Neural progenitor cell (in vitro differentiated cells): Measurements from ENCODE around the genes SNRNP48 and SLC35B3.

GRCh38 chr6:7314863-7316051, 2.3 kb upstream of the SSR1 start:
- RAMPAGE, long total RNA: no peak

DNA sequence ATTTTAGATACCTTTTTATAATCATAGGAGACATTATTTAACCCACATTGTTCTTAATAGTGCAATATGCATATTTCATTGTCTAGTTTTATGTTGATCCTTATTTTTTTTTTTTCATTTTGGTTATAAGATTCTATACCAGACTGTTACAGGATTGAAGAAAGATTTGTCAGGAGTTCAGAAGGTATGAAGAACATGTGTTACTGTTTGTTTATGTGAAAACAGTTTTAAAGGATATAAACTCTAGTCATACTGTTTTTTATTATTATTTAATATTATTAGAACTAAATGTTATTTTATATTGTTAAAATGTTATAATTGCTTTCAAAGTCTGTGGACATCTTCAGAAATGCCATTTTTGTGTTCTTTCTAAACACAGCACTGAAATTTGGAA, 23.1 kb downstream of the RIOK1 start:
- RAMPAGE, long total RNA: no peak

GRCh38 chr6:7445612-7446535, 56.3 kb downstream of the RIOK1 start:
- RAMPAGE, long total RNA: no peak

- RAMPAGE, long total RNA: no peak
Observed at GRCh38 chr6:7589825-7590906, at the start of gene SNRNP48. TSS of gene SNRNP48 (plus strand) at chr6:7590198.

GRCh38 chr6:7628628-7628849, 38.5 kb downstream of the SNRNP48 start:
- RAMPAGE, long total RNA: no peak

DNA sequence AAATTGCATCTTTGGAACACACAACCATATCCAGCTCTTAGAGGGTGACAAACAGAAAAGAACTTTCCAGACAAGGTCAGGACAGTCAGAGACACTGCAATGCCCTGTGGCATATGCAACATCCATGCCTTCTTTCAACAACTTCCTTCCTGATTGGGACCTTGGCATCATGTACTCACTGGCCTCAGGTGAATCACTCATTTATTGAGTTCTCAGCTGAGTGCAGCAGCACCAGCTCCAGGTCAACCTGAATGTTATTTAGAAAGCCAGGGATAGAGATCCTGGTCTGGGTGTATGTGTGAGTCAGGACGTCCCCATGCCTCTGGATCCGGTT, 54.3 kb downstream of the SNRNP48 start:
- RAMPAGE, long total RNA: no peak

DNA sequence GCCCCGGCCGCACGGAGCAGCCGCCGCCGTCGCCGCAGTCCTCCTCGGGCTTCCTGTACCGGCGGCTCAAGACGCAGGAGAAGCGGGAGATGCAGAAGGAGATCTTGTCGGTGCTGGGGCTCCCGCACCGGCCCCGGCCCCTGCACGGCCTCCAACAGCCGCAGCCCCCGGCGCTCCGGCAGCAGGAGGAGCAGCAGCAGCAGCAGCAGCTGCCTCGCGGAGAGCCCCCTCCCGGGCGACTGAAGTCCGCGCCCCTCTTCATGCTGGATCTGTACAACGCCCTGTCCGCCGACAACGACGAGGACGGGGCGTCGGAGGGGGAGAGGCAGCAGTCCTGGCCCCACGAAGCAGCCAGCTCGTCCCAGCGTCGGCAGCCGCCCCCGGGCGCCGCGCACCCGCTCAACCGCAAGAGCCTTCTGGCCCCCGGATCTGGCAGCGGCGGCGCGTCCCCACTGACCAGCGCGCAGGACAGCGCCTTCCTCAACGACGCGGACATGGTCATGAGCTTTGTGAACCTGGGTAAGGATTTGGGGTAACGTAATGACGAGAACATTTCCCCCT, 1.3 kb downstream of the BMP6 start:
- RAMPAGE, long total RNA: no peak

DNA sequence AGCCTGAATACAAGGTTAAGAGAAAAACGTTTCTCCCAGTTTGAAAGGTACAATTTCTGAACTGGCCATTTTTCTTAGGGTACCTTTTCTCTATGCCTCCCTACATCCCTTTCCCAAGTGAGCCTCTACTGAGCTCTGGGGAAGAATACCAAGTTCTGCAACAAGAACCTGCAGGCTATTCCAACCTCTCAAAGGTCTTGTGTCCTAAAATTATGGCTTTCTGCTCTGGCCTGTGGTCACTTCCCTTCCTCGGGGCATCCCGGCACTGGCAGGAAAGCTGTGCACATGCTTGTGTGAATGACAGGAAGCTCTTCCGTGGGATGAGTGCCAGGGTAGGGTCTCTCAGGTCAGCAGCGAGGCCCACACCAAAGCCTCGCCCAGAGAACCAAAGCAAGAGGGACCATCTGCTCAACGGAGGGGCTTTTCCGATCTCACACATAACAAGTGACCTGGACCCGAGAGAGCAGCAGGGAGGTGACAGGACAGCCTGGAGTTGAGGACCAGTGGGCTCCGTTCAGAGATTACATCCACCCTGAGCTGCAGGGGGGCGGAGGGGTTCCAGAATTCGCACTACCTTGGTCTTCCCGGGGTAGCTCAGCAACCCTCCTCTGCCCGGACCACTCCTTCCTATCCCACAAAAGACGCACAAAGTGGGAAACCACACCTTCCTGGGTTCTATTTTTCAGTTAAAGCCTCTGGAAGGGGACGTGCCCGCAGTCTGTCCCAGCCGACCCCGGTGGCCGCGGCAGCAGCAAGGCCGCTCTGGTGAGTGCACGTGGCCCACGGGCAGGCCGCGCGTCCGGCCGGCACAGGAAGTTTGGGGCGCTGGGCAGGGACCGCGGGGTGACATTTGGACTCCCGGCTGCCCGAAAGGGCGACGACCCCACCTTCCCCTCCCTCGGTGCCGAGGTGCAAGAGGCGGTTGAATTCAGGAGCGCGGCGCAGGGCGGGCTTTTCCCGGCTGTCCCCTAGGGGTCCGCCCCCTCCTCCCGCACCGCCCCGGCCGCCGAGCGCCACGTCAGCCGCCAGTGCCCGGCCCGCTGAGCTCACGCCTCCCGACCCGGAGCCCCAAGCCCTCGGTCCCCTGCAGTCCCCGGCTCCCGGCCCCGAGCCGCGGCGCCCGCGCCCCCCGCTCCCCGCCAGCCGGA, 1.1 kb downstream of the TXNDC5 start:
- RAMPAGE, long total RNA: no peak

- RAMPAGE, long total RNA: no peak
Observed at GRCh38 chr6:8064870-8065416, 754 bp upstream of the BLOC1S5 start.

DNA sequence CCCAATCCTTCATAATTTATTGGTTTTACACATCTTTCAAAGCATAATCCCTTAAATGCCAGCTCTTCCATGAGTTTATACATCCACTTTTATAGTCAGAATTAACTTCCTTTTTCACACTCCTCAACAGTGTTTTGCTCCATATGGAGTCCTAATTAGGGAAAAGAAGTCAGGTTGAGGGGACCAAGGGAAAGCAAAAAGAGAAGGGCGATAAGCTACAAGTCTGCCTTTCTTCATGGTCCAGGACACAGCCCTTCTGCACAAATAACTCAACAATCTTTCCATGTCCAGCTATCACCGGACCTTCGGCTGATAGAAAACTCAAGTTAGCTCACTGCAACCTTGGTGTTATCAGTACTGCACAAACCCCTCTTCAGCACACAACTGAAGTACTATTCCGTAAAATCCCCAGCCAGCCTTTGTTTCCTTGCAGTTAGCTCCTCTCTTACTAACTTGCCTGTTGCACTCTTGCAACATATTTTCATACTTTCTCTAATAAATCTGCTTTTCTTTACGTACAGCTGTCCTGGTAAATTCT, 2.0 kb downstream of the EEF1E1 start:
- RAMPAGE, long total RNA: no peak

- RAMPAGE, long total RNA: no peak
Observed at GRCh38 chr6:8107981-8108696, 5.8 kb upstream of the EEF1E1 start.

- RAMPAGE, long total RNA: no peak
Observed at GRCh38 chr6:8434582-8435730, at the start of gene SLC35B3. TSS of gene SLC35B3 (minus strand) at chr6:8435545.

DNA sequence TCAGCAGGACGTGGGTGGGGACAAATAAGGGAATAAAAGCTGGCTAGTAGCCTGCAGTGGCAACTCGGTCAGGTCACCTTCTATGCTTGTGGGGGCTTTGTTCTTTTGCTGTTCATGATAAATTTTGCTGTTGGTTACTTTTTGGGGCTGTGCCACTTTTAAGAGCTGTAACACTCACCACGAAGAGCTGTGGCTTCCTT, 209.3 kb upstream of the SLC35B3 start:
- RAMPAGE, long total RNA: no peak

GRCh38 chr6:8906681-8907264, 471.4 kb upstream of the SLC35B3 start:
- RAMPAGE, long total RNA: no peak

DNA sequence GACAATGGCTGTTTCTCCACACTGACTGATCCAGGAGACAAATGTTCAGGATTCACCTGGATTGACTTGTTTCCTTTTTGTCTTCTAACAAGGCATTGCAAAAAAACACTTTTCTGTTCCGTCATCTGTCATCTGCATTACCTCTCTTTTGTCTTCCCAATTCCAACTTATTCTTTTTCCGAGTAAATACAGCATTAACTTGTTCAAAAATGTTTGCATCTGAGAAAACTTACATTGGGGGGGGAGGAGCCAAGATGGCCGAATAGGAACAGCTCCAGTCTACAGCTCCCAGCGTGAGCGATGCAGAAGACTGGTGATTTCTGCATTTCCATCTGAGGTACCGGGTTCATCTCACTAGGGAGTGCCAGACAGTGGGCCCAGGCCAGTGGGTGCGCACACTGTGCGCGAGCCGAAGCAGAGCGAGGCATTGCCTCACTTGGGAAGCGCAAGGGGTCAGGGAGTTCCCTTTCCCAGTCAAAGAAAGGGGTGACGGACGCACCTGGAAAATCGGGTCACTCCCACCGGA, 604.3 kb downstream of the TFAP2A start:
- RAMPAGE, long total RNA: no peak

- RAMPAGE, long total RNA: no peak
Observed at GRCh38 chr6:10404101-10405122, 10.5 kb downstream of the TFAP2A start.

DNA sequence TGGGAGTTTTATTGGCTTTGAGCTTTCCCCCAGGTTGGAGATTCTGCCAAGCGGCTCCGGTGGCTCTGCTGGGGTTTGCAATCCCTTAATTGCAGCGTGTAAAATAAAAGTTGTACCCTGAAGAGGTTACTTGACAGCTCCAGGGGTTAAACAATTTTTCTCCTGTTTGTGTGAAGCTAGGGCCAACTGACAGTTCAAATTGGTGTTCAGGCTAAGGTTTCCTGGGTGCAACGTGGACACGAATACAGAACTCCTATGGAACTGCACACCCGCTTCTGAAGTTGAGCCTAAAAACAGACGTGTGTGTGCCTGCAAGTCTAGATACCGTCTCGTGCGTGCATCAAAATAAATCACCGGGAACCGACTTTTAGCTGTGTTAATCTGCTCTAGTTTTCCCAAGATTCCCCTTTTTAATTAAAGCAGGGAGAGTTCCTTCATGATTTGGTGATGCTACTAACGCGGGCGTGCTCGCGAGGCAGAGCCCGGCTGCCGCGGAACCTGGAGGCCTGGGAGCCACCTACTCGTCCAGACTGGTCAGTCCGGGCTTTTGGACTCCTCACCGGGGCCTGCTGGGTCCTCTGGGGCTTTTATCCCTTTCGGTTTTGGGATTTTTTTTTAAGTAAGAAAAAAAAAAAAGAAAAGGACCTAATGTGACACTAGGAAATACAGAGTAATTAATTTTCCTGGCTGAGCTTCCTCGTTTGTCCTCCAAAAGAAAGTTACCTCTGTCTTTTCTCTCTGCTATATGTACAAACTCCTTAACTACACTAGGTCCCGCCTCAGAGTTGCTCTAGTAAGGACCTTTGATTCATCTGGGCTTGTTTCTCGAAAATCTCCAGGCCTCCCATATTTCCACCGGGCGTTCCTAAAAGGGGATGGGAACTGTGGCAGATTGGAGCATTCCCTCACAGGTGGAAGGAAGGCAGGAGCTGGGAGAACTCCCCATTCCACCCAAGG, 1.2 kb upstream of the TFAP2A start:
- RAMPAGE, long total RNA: no peak

GRCh38 chr6:10511401-10512017, 9.6 kb upstream of the GCNT2 start:
- RAMPAGE, long total RNA: no peak

- RAMPAGE, long total RNA: no peak
Observed at GRCh38 chr6:10531503-10531994, 10.4 kb downstream of the GCNT2 start.

- RAMPAGE, long total RNA: no peak
Observed at GRCh38 chr6:10660826-10661271, 33.6 kb downstream of the C6orf52 start.